AG09319 (cell line): ENCODE data around the genes STH and CDC27.

DNA sequence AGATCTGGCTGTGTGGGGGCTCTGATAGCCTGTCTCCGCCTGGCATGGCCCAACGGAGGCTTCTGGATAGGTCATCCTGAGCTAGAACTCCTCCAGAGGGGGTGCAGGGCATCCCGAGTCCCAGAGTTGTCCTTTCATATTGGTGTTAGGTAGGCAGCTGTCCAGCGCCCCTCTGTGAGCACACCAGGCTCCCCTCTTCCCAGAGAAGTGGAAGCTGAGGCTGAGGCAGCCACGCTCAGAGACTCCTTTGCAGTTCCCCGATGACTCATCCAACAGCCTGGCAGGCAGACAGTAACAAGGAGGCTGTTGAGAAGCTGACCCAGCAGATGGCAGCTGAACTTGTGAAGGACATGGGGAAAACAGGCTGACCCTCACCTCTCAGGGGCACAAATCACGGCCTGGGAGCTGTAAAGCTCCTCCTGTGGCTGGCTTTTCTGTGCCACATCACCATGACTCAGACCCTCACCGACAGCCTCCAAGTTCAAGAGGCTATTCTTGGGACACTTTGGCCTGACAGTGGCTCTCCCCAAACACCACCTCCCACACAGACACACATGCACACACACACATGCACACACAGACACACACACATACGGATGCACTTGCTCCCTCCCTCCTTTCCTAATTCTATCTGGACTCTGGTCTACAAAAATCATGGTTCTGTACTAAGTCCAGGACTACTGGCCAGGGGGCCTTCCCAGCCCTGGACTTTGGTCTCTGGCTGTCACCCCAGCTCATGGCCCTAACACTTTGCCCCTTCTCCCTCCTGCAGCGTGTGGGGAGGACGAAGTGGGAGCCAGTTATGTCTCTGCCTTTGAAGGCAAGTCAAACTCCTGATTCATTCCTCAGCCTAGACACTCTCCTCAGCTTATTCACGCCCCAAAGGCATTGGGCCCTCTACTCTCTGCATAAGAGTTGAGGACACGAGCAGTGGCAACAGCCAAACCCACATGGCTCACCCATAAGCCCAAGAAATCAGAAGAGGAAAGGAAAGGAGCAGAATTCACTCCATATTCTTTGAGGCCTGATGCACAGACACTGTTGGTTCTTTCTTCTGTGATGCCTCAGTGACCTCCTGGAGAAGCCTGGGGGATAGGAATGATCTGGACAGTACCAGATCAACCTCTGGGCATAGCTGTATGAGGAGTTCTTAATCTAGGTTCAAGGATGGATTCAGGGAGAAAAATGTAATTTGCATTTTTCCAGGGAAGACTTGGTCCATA, 23.1 kb downstream of the MAP3K14 start:
- RRBS = no CpG with 5 or more reads among the region's 13 CpGs

DNA sequence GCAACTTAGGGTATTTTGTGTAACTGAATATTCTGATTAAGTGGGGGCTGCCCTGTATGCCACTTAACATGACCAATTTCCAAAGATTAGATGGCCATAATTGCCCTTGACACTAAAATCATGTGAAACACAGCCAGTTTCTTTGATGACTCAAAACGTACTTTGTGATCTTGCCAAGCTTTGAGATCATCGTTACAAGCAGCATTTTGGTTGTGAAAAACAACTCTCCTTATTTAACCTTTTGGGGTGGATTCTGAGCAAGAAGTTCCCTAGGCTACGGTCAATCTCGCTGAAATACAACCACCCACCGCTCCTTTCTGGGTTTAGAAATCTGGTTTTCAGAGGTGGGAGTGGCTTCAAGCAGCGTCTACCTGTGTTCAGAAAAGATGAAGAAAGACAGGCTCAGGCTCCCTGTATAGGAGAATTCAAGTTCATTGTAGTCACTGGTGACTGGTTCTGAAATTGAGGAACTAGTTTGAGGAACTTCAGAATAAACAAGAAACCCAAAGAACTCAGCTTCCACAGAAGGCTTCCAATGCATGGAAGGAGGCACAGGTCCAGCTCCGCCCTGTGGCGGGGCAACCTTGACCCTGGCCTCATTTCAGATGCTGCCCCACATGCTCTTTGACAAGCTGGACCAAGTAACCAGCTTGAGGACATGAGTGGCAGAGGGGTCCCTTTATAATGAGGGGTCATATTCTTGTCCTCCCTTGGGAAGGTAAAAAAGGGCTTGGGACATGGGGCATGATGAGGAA, 9.3 kb downstream of the MAP3K14 start:
- RRBS = no CpG with 5 or more reads among the region's 8 CpGs

DNA sequence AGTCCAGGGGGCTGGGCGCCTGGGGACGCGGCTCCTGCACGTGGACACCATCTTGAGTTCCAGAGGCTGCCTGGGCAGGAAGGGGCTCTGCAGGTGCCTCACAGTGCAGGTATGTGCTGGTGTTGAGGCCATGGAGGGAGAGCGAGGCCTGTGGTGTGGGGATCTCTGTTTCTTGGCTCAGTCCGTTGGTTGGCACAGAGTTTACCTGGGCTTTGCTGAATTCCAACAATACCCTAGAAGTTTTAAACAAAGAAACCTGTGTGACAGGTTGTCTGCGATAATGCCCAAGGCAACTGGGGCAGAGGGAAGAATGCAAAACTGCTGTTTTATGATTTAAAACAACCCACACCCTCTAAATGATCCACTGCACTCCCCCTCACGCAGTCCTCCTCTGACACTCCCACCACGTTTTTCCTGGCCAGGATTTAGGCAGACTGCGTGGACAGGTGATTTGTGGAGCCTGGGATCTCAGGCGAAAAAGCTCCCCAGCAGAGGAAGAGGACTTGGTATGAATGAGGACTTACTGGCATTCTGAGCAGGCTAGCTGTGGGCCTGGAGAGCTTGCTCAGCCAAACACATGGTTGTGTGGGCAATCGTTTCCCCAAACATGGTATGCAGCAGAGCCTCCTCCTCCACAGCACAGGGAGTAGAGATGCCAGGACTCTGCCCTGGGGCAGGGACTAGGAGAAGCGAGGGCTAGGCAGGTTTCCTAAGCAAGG, 22.0 kb downstream of the PLEKHM1 start:
- RRBS = no CpG with 5 or more reads among the region's 13 CpGs

DNA sequence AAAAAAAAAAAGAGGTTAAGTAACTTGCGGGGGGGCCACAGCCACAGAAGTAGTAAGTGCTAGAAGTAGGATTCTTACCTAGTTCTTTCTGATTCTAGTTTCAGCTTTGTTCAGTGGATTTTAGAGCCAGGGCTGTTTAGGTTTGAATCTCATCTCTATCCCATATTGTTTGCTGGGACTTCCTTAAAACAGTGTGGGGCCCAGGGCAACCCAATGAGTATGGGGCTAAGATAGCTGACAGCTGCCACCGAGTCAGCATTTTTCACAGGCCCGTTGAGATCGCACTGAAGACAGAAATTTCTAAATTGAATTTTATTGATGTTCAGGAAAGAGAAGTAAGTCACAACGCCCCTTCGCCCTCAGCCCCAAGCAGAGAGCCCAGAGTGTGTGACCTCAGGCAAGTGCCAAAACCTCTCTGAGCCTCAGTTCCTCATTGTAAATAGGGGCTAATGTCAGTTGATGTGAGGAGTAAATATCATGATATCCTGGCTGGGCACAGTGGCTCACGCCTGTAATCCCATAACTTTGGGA, 4.0 kb upstream of the PLEKHM1 start:
- RRBS = no CpG with 5 or more reads among the region's 7 CpGs

- RRBS = no CpG with 5 or more reads among the region's 2 CpGs
Observed at GRCh38 chr17:45915684-45915883, 21.2 kb downstream of the MAPT start.

GRCh38 chr17:45934491-45934838, 40.1 kb downstream of the MAPT start:
- RRBS = no CpG with 5 or more reads among the region's 6 CpGs

DNA sequence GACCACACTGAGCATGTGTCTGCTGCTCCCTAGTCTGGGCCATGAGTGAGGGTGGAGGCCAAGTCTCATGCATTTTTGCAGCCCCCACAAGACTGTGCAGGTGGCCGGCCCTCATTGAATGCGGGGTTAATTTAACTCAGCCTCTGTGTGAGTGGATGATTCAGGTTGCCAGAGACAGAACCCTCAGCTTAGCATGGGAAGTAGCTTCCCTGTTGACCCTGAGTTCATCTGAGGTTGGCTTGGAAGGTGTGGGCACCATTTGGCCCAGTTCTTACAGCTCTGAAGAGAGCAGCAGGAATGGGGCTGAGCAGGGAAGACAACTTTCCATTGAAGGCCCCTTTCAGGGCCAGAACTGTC, at the start of gene STH:
Gene STH (plus strand): TSS at position 12 of the 357 bp plus-strand sequence.
- RRBS = no CpG with 5 or more reads among the region's 2 CpGs

GRCh38 chr17:46020002-46020462, 21.0 kb downstream of the STH start:
- RRBS = no CpG with 5 or more reads among the region's 6 CpGs

- RRBS = no CpG with 5 or more reads among the region's 7 CpGs
Observed at GRCh38 chr17:46027025-46027570, 28.0 kb downstream of the STH start.

DNA sequence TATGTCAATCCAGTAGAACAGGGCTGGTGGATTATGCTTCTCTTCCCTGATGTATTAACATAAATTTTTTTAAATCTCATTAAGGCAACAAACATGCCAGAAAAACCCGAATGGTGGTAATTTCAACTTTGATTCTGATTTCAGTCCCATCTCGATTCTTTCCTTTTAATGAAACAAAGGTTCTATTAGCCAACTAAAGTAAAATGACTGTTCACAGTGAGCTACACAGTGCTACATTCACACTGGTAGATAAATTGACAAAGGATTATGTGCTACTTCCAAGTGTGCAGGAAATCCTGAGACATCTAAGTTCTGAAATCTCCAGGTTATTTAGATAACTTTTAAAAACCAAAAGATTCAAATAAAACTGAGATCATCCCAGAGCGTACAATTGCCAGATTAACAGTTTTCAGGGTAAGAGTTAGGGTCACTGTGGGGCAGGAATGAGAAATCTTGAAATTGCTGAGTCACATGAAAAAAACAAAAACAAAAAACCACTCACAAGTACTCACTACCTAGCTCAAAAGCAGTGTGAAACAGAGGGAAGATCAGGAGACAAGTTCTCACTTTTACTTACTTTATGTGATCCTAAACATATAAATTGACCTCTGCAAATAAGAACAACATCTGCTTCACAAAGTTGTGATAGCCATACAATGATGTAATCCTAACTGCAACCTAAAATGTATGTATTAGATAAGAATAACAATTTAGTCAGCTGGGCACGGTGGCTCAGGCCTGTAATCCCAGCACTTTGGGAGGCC, 92.3 kb downstream of the KANSL1 start:
- RRBS = no CpG with 5 or more reads among the region's 4 CpGs

DNA sequence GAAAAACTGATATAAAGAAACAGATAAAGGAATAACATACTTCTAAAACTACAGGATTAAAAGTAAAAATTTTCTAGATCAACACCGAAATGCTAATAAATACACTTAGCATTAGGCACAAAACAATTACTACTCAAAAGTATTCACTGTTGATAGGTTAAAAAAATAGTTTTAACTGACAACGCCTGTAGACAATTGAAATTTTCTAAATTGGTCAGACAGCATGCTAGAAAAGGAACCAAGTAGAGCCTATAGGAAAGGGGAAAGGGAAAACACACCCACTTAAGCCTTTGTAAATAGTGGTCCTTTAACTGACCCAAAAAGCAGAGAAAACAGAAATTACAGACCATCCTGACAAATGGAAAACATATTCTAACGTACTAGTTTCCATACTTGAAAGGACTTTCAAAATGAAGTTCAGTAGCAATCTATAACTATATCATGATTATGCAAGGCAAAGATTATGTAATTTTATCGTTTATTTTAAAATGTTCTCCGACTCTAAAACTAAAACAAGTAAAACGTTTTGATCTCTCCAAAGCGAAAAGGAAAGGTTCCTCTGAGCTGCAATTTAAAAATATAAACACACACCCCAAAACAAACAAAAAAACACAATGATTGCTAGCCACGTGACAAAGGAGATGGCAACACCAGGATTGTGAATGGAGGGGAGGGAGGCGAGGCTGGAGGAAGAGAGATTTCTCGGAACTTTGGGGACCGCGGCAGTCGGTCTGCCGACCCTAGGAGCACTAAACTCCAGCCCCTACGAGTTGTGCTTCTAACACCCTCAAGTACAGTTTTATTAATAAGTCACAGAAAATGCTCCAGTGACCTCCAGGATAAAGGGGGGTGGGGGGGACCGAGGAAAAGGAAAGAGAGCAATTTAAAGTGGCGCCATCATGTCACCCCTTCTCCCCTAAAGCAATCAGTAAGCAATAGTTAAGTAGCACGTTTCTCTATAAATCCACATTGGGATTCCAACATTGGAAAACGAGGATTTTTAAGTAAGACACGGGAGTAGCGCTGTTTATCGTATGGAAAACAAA, 1.7 kb downstream of the KANSL1 start:
- RRBS = no CpG with 5 or more reads among the region's 22 CpGs

DNA sequence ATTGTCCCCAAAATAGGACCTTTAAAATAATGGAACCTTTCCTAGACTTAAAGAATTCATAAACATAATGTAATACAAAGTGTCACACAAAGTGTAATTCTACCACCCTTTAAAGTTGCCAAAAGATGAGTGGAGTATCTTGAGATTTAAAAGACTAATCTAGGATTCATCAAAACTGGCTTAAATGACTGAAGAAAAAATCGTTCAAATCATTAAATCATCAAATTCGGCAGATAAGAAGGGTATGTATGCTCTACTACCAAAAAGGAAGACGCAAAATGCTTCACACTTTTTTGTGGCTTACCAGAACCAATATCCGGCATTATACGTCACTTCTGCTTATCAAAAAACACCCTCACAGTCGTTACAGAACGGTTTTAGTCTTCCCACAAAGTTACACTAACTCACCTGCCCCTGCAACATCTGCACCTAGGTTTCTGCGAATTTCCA, 1.3 kb upstream of the KANSL1 start:
- RRBS = no CpG with 5 or more reads among the region's 8 CpGs

GRCh38 chr17:46770636-46770997, 47.9 kb downstream of the WNT3 start:
- RRBS = 44% methylated on average over 3 of the region's 14 CpGs

GRCh38 chr17:46942418-46943200, 19.6 kb downstream of the GOSR2 start:
- RRBS = no CpG with 5 or more reads among the region's 11 CpGs

GRCh38 chr17:46977901-46979106, 749 bp downstream of the RPRML start:
- RRBS = 2% methylated on average over 40 of the region's 115 CpGs

- RRBS = no CpG with 5 or more reads among the region's 5 CpGs
Observed at GRCh38 chr17:47001256-47001517, 22.1 kb upstream of the RPRML start.

DNA sequence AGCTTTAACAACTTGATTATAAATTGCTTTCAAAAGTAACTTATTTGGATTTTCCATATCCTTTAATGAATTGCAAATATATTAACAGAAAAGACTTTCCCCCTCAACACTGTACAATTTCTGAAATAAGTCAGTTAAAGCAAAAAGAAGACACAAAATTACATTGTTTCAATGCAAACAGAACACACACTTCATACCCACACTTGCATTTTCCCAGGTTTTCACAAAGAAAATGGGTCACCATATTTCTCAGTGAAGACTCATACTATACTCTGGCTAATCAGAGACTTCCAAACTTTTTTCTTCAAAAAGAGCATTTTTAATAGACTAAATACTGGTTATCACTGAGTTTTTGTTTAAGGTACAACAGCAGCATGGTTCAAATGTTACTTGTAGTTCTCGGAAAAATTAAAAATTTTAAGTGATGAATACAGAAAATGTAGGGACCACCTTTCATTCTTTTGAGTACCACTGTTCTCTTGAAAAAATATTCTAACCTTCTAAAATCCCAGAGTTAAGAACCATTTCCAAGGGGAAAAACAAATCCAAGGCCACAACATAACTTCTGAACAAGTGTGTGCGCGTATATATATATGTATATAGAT, 71.1 kb downstream of the CDC27 start:
- RRBS = no CpG with 5 or more reads among the region's 3 CpGs

GRCh38 chr17:47118541-47118945, 70.6 kb downstream of the CDC27 start:
- RRBS = no CpG with 5 or more reads among the region's 4 CpGs

- RRBS = no CpG with 5 or more reads among the region's 50 CpGs
Observed at GRCh38 chr17:47188638-47189389, at the start of gene CDC27. Gene CDC27 (minus strand): TSS chr17:47189295.

GRCh38 chr17:47204002-47204546, 5.1 kb upstream of the MYL4 start:
- RRBS = no CpG with 5 or more reads among the region's 5 CpGs